Cardiac atrium fibroblast (primary cell): ENCODE results near the genes UGT2B7, UGT2B11, RUFY3, MOB1B, ADAMTS3 and RASSF6.

DNA sequence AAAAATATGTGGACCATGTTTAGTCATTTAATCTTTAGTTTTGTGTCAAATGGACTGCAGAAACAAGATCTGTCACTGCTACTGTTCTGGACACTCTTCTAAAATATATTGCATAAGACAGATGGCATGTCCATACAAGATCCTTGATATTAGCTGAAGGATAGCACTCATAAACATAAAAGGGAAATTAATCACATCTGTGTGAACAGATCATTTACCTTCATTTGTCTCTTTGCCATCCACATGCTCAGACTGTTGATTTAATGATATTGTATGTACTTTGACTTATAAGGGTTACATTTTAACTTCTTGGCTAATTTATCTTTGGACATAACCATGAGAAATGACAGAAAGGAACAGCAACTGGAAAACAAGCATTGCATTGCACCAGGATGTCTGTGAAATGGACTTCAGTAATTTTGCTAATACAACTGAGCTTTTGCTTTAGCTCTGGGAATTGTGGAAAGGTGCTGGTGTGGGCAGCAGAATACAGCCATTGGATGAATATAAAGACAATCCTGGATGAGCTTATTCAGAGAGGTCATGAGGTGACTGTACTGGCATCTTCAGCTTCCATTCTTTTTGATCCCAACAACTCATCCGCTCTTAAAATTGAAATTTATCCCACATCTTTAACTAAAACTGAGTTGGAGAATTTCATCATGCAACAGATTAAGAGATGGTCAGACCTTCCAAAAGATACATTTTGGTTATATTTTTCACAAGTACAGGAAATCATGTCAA lies at the start of gene UGT2B7:
Gene UGT2B7 (plus strand): TSS at position 346 of the 744 bp plus-strand sequence.
- RAMPAGE, long total RNA = no peak

DNA sequence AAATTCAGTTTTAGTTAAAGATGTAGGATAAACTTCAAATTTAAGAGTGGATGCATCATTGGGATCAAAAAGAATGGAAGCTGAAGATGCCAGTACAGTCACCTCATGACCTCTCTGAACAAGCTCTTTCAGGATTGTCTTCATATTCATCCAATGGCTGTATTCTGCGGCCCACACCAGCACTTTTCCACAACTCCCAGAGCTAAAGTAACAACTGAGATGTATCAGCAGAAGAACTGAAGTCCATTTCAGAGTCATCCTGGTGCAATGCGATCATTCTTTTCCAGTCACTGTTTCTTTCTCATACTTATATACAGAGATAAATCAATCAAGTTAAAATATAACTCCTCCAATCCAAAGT lies at the start of gene UGT2B11:
Gene UGT2B11 (minus strand): TSS at position 284 of the 361 bp plus-strand sequence.
- RAMPAGE, long total RNA = no peak

DNA sequence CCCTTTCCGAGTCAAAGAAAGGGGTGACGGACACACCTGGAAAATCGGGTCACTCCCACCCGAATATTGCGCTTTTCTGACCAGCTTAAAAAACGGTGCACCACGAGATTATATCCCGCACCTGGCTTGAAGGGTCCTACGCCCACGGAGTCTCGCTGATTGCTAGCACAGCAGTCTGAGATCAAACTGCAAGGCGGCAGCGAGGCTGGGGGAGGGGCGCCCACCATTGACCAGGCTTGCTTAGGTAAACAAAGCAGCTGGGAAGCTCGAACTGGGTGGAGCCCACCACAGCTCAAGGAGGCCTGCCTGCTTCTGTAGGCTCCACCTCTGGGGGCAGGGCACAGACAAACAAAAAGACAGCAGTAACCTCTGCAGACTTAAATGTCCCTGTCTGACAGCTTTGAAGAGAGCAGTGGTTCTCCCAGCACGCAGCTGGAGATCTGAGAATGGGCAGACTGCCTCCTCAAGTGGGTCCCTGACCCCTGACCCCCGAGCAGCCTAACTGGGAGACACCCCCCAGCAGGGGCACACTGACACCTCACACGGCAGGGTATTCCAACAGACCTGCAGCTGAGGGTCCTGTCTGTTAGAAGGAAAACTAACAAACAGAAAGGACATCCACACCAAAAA lies 11.3 kb upstream of the UGT2A1 start:
- RAMPAGE, long total RNA = no peak

- RAMPAGE, long total RNA = no peak
Measured at GRCh38 chr4:69743060-69743879, 17.1 kb downstream of the SULT1B1 start.

GRCh38 chr4:70115325-70115590 lies 38.8 kb upstream of the PRR27 start:
- RAMPAGE, long total RNA = no peak

- RAMPAGE, long total RNA = no peak
Measured at GRCh38 chr4:70689370-70689721, 1.0 kb downstream of the UTP3 start.

DNA sequence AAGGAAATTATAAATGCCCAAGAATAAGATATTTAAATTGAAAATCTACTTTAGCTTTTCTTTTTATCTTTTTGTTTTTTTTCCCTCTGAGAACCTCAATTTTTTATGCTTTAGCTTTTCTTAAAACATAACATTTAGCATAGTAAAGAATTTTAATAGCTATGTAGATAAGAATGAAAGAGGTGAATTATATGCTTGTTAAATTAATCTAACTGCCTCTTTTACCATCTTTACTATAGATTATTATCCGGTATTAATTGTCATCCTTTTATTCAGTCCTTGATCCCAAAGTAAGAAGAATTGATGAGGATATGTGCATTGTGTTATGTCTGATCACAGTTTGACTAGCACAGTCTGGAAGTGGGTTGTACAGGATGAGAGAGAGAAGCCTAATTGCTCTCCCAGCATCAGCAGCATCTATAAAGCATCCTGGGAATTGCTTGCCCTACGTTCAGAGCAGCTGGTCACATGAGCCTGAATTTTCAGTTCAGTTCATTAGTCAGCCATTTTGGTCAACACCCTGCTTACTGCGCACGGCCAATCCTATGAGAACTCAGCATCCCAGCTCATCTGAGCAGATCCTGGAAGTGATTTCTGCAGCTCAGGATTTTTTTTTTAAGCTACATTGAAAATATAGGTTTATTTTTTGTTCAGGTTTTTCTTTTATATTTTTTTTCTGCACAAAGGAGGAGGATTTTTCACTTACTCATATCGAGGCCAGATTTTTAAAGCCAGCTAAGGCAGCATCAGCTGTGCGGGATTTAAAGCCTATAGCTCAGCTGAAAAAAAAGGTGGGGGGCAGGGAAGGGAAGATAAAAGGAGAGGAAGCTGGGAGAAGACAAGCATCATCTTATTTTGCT lies at the start of gene RUFY3:
Gene RUFY3 (plus strand): TSS at position 490 of the 860 bp plus-strand sequence.
- RAMPAGE, long total RNA = no peak

- RAMPAGE, long total RNA = no peak
Measured at GRCh38 chr4:70818471-70819421, 20.9 kb downstream of the GRSF1 start.

DNA sequence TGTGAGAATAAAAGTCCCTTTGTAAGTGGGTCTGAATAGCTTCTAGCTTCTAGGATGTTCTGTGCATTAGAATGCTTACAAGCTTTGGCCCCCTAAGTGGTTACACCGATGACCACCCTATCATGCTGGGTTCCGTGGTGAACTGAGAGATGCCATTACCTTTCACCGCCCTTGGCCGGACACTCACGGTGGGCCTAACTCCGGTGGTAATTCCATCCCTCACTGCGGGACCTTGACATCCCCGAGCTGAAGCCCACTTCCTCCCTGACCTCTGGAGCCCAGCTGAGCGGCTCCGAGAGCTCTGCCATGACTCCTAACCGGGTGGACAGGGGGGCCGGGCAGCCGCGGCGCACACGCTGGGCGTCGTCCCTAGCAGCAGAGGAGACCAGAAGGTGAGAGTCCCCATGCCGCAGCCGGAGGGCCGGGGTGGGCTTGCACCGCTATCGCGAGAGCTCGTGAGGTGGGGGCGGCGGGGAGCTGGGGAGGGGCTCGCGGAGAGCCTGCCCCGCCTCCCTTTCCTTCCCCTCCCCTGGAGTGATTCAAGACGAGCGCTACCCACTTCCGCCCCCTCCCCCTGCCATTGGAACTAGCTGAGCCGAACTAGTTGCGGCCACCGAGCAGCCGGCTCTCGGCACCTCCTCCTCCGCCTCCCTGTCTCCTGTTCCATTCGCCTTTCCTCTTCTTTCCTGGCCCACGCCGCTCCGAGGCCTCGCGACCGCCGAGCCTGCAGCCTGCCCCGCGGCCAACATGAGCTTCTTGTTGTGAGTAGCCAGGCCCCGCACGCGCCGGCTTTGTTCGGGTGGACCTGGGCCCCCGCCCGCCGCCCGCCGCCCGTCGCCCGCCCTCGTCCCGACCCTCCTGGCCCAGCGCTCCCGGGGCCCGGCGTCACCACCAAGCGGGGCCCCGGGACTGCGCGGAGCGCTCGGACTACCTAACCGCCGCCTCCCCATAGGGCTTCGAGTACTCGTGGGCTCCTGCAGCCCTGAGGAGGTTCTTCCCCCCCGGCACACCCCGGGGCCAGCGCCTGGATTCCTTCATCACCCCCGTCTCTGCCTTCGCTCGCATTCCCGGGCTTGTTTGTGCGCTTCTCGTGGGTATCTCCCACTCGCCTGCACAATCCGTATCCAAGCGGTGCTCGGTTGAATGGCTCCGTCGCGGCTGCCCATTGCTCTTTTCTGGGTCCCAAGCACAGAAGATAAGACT lies at the start of gene MOB1B:
Gene MOB1B (plus strand): TSS at position 580 of the 1,203 bp plus-strand sequence.
- RAMPAGE, long total RNA = no peak

GRCh38 chr4:70992309-70992742 lies 1.1 kb upstream of the DCK start:
- RAMPAGE, long total RNA = no peak

GRCh38 chr4:72569068-72569460 lies at the start of gene ADAMTS3:
TSS of gene ADAMTS3 (minus strand) at chr4:72569221.
- RAMPAGE, long total RNA = no peak

DNA sequence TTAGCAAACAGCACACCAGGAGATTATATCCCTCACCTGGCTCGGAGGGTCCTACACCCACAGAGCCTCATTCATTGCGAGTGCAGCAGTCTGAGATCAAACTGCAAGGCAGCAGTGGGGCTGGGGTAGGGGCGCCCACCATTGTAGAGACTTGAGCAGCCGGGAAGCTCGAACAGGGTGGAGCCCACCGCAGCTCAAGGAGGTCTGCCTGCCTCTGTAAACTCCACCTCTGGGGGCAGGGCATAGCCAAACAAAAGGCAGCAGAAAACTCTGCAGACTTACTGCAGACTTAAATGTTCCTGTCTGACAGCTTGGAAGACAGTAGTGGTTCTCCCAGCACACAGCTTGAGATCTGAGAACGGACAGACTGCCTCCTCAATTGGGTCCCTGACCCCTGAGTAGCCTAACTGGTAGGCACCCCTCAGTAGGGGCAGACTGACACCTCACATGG lies 61.1 kb upstream of the ANKRD17 start:
- RAMPAGE, long total RNA = no peak

DNA sequence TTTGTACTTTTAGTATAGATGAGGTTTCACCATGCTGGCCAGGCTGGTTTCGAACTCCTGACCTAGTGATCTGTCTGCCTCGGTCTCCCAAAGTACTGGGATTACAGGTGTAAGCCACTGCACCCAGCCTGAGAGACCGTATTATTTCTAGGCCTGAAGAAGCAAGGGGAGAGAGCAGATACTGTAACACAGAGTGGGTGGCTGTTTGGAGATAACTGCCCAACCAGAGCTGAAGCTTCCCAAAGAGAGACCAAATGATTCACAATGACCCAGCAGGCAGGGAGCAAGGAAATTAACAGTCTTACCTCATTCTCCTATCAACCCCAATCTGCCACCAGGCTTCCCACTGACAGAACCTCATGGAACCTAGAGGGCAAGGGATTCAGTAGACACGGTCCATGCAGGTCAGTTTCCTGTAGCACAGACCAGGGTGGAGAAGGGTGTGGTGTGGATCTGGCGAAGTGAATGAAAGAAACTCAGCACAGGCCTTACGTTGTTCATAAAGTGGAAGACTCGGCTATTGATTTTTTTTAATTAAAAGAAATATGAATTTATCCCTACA lies 60.7 kb upstream of the ALB start:
- RAMPAGE, long total RNA = no peak

GRCh38 chr4:73453116-73453528 lies 17.1 kb downstream of the AFP start:
- RAMPAGE, long total RNA = no peak

- RAMPAGE, long total RNA = no peak
Measured at GRCh38 chr4:73520795-73521268, 39.3 kb downstream of the AFM start.

DNA sequence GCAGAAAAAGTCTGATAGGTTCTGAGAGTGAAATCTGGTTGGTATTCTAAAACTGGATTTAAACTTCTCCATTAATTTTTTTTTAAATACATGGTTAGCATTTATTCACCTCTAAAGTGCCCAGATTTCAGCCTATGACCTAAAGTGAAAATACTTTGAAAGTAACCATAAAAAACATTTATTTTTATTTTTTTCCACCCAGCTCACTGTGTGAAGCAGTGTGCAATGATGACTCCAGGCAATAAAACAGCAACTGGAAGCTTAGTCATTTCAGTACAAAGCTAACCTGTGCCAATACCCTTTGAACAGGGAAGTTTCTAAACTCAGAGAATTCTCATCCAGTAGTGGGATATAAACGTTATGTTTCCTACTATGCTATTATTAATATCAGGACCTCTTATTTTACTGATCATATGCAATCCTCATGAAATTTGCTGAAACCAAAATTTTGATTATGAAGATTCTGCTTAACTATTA lies 11.1 kb downstream of the RASSF6 start:
- RAMPAGE, long total RNA = no peak

GRCh38 chr4:73619949-73621211 lies at the start of gene RASSF6:
TSS of gene RASSF6 (minus strand) at chr4:73620436.
- RAMPAGE, long total RNA = no peak

GRCh38 chr4:74397615-74398107 lies 32.7 kb downstream of the EREG start:
- RAMPAGE, long total RNA = no peak

- RAMPAGE, long total RNA = no peak
Measured at GRCh38 chr4:74935017-74935418, 2.1 kb downstream of the PARM1 start.

DNA sequence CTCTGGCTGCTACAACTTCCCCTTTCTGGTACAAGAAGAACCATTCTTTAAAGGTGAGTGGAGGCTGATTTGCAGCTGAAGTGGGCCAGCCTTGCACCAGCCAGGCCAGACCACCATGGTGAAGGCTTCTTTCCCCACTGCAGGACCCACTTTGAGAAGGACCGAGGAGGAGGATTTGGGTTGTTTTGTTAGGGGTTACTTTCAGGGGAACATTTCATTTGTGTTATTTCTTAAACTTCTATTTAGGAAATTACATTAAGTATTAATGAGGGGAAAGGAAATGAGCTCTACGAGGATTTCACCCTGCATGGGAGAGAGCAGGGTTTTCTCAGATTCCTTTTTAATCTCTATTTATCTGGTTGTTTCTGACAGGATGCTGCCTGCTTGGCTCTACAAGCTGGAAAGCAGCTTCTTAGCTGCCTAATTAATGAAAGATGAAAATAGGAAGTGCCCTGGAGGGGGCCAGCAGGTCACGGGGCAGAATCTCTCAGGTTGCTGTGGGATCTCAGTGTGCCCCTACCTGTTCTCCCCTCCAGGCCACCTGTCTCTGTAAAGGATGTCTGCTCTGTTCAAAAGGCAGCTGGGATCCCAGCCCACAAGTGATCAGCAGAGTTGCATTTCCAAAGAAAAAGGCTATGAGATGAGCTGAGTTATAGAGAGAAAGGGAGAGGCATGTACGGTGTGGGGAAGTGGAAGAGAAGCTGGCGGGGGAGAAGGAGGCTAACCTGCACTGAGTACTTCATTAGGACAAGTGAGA lies 113.7 kb downstream of the PARM1 start:
- RAMPAGE, long total RNA = no peak